Cardiac atrium fibroblast (primary cell): ENCODE measurements around a stretch of chr2.

GRCh38 chr2:45929697-45930540 lies 278.4 kb downstream of the PRKCE start:
- RAMPAGE, long total RNA = no peak

DNA sequence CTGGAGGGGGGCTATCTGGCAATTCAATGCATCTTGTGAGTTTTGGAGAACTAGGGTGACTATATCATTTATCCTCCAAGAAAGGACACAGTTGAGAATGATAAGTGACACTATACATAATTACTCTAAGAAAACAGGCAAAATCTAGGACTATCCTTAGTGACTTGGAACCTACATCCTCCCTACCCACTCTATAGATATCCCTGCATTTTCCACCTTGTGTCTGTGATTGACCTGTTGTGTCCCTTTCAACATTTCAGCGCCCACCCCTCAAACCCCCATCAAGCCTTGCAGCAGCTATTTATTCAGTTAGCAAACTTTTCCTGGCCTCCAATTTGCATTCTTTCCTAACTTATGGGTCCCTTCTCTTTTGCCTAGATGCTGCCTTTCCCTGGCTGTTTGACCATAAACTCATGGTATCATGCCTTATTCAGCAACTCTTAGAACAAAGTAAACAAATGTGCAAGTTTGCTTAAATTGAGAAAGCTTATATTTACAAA lies 286.9 kb downstream of the PRKCE start:
- RAMPAGE, long total RNA = no peak

- RAMPAGE, long total RNA = no peak
These were observed 270.2 kb upstream of the EPAS1 start for GRCh38 chr2:46026998-46027471.

DNA sequence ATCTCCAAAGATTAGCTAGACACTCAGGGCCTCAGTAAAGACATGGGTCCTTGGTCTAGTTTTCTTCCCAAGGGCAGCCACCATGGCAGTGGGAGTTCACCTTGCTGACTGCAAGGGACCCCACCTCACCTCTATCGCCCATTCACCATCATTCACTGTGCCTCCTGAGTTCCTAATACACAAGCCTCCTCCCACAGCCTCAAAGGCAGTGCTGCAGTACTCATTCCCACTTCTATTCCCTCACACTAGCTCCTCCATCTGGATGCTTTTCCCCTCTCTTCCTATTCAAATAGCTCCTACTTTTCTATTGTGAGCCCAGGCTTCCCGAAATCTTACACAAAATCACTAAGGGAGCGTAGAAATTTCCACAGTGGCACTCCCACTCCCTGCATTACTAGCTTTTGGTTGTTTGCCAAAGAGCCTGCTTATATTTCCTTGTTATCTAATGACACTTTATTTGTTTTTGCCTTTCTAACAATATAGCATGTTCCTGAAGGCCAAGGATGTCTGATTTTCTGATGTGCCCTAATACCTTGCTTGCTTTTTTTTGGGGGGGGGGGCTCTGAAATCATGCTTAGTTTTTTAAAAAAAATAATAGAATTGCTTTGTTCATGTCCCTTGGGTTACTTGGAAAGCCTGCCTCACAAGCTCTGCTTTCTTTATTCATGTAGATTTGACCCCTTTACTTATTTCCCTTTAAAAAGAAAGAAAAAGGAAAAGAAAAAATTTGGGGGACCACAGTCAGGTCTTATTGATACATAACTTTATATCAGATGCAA lies 10.9 kb downstream of the EPAS1 start:
- RAMPAGE, long total RNA = no peak

DNA sequence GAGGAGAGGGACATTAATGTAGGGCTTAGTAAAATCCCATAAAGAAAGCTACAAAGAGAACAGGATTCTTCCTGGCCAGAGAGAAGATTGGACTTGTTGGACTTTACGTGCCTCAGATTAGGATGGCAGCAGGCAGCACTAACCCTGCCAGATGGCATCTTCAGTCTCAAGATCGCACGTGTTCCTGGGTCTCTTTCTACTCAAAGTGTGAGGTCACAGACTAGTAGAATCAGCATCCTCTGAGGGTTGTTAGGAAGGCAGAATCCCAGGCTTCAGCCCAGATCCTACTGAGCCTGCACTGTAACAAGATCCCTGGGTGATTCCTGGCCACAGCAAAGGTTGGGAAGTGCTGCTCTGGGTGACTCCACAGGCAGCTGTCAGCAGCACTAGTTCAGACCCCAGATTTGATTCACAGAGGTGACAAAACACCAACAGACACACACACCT lies 39.3 kb downstream of the EPAS1 start:
- RAMPAGE, long total RNA = no peak

- RAMPAGE, long total RNA = no peak
These were observed 51.3 kb downstream of the EPAS1 start for GRCh38 chr2:46348631-46348841.

- RAMPAGE, long total RNA = no peak
These were observed 87.8 kb downstream of the EPAS1 start for GRCh38 chr2:46384788-46385589.

DNA sequence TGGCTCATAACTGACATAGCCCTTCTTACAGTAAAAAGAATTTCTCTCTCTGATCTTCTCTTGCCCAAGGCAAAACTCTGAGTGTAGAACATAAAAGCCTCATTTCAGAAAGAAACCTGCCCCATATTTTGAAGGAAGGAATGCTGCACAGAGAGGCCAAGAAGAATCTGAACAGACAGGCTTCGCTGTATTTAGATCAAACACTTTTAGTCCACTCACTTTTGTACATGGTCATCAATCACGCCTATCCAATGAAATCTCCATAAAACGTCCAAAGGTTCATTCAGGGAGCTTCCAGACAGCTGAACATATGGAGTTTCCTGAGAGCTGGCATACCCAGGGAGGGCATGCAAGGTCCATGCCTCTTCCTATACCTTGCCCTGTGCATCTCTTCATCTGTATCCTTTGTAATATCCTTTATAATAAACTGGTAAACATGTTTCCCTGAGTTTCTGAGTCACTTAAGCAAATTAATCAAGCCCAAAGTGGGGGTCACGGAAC lies 119.6 kb downstream of the EPAS1 start:
- RAMPAGE, long total RNA = no peak

DNA sequence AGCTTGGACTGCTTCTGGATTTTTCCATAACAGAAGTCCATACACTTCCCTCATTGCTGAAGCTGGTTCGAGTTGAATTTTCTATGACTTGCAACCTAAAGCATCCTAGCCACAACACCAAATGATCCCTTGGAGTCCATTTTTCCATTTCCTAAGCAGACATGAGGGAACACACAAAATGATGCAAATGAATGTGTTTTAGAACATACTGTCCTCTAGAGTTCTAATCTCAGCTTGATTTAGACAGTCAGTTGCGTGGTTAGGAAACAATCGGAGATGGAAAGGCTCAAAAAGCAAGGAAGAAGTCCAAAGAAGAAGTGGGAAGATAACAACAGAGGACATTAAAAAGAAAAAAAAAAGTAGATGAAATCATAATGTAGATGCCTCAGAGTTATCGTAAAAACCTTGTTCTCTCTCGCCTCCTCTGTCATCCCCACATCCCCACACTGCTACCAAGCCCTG lies 4.6 kb upstream of the RHOQ start:
- RAMPAGE, long total RNA = no peak

GRCh38 chr2:46540371-46541032 lies 1.8 kb upstream of the RHOQ start:
- RAMPAGE, long total RNA = no peak

DNA sequence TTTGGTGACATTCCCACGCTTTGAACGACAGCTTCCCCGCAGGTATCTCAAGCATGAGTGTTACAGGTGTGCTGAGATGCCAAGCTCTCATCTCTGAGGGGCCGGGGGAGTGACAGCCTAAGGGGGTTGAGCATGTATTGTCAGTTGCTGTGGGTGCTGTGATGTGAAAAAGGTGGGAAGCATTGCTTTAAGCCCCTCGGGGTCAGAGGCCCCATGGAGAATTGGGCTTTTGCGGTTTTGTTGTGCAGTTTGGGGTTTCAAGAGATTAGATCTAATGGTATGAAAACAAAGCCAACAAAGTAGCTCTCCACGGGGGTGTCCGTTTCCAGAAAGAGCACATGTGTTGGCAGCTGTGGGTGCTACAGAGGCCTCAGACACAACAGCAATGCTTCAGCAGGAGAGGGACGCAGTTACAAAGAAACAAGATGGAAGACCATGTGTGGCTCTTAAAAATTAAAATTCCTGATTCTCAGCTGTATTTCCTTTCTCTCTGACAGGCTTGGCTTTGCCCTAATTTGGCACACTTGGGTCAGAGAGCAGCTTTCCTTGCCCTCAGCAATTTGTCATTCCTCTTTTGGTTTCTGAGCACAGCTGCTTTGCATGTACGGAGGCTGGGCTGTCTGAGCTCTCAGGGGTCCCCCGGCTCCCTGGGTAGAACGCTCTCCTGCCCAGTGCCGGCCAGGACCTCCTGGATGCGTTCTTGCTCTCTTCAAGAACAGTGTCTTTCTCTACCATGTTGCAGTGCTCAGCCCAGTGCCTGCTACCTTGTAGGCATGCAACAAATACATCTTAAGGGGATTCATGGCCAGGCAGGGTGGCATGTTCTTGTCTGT lies 7.0 kb upstream of the ATP6V1E2 start:
- RAMPAGE, long total RNA = no peak

GRCh38 chr2:46759911-46760257 lies 60.8 kb downstream of the SOCS5 start:
- RAMPAGE, long total RNA = no peak

DNA sequence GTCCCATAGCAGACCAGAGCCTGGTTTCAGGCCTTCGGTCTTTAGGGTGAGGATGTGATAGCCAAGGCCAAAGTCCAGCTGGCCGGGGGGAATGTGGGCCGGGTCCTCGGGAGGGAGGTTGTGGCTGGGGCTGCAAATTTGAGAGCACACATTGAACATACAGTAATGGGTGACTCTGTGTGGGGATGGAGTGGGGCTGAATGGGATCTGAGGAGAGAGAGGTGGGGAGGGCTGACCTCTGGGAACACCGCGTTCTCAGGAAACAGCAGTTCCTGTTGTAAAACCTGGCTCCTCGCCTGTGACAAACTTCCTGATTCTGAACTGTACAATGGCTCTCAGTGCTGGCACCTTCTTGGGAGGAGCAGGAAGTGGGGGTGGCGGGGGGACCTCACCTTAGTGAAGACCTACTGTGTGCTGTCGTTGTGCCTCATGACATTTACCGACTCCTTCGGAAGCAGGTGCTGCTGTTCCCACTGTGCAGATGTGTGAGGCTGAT lies 48.8 kb downstream of the MCFD2 start:
- RAMPAGE, long total RNA = no peak

DNA sequence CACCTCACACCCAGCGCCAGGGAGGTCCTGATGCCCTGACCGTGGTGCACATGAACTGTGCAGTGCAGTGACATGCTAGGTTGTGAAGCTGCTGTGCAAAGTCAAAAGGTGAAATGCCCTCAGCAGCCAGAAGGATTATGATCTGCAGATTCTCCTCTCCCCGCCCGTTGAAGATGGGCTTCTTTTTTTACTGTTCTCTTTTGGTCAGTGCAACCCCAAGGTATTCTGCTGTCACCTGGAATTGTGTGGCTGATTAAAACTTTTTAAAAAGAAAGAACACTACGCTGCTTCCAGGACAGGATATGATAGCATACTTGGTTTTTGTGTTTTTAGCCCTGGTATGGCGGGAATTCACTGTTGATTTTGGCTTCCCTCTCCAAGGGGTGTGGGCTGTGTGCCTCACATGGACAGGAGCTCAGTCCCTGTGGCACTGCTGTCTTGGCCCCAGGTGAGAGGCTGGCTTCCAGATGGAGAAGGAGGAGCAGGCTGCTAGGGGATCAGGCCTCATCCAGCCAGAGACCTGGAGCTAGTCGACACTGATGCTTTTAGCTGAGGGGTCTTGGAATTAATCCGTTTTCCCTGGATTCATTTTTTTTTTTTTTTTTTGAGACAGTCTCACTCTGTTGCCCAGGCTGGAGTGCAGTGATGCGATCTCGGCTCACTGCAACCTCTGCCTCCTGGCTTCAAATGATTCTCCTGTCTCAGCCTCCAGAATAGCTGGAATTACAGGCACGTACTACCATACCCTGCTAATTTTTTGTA lies 24.1 kb downstream of the TTC7A start:
- RAMPAGE, long total RNA = no peak

- RAMPAGE, long total RNA = no peak
These were observed 36.8 kb downstream of the TTC7A start for GRCh38 chr2:46977653-46978299.

GRCh38 chr2:46978545-46979284 lies 37.7 kb downstream of the TTC7A start:
- RAMPAGE, long total RNA = no peak

DNA sequence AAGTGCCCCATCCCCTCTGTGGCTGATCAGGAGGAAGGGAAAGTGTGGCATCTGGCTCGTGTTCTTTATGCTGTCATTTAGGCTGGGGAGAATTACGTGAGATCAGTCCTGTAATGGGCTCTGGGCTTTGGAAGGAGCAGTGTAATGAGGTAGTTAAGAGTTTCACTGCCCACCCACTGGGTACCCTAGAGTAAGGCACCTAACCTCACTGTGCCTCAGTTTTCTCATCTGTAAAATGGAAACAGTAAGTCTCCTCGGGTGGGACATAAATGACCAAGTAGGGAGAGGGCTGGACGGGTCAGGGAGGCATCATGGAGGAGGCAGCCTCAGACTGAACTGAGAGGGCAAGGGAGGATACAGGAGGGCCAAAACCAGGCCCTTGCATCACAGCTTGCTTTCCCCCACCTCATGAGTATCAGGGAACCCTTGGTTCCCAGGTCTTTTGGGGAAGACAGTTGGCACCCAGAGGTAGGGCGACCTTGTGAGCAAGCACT lies 71.9 kb downstream of the TTC7A start:
- RAMPAGE, long total RNA = no peak

DNA sequence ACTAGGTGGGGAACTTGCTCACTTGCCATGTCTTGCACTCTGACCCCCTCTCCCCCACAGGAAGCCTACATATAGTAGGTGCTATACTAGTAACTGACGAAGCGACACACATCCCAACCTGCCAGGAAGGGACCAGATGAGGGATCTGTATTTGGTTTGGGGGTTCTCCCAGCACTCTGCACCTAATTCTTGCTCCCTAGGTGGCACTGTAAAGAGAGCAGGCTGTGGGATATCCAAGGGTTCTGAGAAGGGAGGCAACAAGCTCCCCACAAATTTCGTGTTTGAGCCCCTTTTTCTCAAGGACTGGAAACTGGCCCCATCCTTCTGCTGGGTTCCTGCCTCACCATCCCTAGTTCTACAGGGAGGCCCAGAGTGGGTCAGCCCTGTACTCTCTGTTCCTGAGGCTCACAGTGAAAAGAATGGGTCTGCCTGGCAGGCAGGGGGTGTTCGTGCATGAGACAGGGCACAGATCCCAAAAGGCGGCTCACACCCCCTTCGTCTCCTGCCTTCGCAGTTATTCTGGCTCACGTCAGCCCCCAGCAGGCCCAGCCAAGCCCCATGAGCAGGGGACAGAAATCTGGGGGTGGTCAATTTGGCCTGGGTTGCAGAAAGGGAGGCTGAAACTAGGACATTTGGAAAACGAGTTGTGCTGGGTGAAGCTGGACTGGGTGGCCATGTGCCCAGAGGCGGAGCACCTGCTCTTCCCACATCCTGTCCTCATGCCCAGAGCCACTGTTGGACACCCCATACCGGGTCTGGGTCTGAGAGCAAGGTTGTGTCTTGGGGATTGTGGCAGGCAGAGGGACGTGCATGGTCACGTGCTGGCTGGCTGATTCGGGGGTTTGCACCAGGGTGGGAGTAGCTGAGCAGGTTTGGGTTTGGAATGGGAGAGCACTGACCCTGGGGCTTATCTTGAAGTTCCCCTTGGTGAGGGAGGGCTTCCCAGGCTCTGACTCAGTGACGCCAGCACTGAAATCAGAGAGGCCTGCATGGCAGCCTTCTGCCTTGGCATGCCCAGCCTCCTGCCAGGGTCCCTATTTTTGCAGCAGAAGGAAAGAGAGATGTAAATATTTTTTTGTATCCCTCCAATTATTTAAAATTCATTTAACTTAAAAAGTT lies 73.5 kb downstream of the TTC7A start:
- RAMPAGE, long total RNA = no peak

DNA sequence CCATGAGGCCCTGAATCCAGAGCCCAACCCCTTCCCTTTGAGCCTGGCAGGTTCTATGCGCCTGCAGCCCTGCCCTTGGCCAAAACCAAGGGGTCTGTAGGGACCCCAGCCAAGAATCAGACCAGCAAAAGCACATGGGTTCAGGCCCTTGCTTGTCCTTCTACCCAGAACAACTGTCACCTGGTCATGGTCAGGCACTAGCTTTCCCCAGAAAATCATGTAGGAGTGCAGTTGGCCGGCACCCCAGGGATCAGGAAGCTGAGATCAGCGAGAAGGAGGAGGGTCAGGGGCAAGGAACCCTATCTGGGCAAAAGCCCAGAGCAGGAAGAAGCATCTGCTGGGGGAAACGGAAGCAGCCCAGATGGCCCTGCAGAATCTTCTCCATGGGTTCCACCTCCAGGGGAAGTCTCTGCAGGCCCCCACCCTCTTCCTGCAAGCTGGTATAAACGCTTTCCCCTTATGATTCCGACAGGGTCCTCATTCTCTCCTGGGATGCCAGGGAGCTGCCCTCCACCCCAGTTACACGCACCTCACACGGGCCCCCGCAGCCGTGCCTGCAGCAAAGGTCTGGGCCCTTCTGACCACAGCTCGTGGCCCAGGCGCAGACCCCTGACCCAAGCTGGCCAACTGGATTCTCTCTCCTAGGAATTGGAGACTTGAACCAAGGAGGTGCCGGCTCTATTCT lies 71.2 kb downstream of the STPG4 start:
- RAMPAGE, long total RNA = no peak

GRCh38 chr2:47088376-47088963 lies 66.6 kb downstream of the STPG4 start:
- RAMPAGE, long total RNA = no peak